ENCODE results near the genes SPTLC3 and NDUFAF5.

GRCh38 chr20:9234628-9235206 is 165.8 kb downstream of the PLCB4 start:
- PRO-cap, result no peak

DNA sequence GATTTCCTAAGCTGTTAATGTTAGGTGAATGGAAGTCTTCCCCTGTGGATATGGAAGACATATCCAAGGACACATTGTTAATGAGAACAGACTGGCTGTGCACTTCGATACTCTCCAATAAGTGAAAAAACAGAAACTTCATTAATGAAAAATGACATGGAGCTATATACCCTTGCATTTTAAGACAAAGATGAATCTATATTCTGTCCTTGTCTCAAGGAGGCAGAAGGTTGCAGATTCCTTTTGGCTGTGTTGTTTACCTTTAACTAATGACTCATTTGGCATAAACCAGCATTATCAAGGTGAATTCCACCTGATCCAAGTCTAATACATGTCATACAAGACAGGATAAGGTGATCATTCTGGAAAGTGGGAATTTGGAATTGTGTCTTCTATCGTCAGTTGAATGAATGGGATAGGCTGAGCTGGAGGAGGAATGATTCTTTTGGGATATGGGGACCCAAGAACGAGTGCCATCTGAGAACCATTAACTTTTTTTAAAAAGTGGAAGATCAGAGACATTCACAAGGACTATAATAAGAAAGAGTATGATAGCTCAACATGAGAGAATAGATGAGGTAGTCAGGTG is 192.9 kb downstream of the PLCB4 start:
- PRO-cap, result no peak

DNA sequence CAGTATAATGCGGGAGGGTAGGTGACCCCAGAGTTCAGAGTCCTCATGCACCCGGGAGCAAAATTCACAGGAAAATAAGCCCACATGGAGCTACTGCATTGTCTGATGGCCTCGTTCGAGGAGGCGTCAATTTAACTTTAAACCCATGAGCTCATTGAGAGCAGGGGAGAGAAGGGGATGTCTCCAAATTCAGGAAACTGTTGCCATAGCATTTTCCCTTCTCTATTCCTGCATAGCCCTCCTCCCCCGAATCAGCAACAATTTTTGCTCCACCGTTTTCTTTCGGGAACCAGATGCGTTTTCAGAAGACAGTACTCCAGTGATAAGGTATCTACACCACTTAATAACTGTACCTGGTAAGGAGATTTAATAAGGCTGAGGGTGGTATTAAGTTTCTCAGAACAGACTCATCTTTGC is 315 bp upstream of the LAMP5 start:
- PRO-cap, result no peak

- PRO-cap, result no peak
Observed at GRCh38 chr20:10171635-10172925, 46.5 kb upstream of the SNAP25 start.

DNA sequence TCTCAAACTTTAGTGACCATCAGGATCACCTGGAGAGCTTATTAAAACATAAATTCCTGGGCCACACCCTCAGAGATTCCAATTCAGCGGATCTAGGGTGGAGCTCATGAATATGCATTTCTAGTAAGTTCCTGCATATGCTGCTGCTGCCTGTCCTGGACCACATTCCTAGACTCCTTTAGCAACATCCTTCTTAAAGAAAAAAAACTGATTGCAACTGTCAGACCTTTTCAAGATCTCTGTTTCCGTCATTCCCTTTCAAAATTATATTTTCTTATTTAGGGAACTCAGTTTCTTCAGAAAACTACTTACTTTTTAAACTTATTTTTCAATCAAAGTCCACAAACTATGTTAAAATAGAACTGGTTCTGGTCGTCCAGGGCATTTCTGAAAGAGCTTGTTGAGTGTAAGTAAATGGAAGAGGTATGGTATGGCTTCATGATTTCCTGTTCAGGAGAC is 31.3 kb downstream of the SNAP25 start:
- PRO-cap, result no peak

GRCh38 chr20:10419570-10419987 is 14.4 kb downstream of the MKKS start:
- PRO-cap, result no peak

DNA sequence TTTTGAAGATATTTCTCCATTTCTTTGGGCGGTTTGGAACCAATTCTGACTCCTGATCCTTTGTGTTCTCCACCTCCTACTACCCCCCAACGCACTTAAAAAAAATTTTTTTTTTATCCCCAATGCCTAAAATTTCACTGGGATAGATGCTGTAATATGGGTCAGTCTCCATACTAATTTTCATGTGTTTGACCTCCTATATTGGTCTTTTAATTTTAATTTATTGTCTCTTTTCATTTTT is 18.5 kb downstream of the SLX4IP start:
- PRO-cap, result no peak

- PRO-cap, result no peak
Observed at GRCh38 chr20:10487201-10487687, 52.1 kb downstream of the SLX4IP start.

DNA sequence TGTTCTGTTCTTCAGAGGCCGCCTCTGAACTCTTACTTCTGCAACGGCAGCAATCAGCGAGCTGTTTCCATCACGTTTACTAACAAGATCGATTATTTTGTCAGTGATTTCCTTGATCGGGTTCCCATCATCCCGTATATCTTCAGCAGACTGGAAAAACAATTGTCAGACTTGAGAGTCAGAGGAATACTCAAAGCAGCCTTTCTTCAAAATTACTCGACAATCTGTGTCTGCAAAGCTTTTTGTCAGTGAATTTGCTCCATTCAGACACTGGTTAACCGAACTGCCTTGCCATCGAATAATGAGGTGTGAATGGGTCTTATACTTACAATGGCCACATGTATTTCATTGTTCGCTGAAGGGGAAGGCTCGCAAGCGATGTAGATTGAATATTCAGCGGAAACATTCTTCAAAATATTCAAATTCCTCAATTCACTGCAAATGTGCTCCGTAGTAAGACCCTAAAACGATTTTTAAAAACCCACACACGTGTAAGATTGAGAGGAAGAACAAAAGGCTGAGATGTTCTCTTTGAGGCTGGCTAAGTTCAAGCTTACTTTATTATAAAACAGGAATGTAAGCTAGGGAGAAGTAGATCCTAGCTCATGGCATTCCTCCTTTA is 32.9 kb downstream of the JAG1 start:
- PRO-cap, result no peak

GRCh38 chr20:10649545-10650439 is 24.0 kb downstream of the JAG1 start:
- PRO-cap, result no peak

- PRO-cap, result no peak
Observed at GRCh38 chr20:10653330-10654193, 20.2 kb downstream of the JAG1 start.

DNA sequence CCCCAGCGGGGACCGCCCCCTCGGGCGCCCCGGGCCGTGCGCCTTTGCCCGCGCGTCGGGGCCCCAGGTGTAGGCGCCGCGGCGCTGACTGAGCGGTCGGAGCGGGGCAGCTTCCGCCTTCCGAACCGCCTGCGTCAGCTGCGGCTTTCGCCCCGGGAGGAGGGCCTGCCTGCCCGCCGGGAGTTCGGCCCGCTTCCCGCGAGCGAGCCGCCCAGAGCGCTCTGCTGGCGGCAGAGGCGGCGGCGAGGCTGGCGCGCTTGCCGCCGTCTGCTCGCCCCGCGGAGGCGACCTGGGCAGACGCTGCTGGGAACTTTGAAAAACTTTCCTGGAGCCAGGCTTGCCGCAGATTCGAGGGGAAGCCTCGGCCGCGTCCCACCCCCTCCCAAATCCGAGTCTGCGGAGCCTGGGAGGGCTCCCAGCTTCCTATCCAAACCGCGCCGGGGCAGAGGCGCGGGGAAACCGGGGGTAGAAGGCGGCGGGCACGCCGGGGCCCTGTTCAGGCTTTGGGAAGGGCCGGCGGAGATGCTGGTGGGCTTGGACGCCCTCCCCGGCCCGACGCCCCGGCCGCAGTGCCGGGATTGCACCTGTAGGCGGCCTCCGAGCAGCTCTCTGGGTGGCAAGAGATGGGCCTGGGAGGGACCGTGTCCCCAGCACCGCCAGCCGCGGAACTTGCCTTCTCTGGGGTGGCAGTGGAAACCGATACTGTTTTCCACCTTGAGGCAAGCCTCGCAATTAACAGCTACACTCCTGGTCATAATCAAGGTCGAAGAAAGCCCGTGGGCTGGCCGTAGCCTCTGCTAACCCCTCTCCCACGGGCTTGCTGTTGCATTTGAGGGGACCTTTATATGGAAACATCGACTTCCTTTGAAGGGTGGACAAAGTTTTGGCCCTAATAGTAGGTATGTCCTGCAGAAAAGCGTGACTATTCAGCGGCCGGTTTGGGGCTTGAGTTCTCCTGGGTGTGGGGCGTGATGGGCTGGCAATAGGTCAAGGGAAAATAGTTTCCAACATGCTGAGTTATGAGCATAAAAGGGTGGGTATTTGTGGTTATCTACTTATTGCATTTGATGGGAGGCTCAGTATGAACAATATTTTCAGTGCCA is 851 bp upstream of the JAG1 start:
- PRO-cap, result unidirectional peak, plus-strand start at position 72 of the sequence; bidirectional peak, plus-strand start at position 214 of the sequence, minus-strand start at position 131 of the sequence; unidirectional peak, minus-strand start at position 564 of the sequence

GRCh38 chr20:11455066-11455946 is 462.4 kb upstream of the BTBD3 start:
- PRO-cap, result no peak

GRCh38 chr20:12048332-12048531 is 130.5 kb downstream of the BTBD3 start:
- PRO-cap, result no peak

DNA sequence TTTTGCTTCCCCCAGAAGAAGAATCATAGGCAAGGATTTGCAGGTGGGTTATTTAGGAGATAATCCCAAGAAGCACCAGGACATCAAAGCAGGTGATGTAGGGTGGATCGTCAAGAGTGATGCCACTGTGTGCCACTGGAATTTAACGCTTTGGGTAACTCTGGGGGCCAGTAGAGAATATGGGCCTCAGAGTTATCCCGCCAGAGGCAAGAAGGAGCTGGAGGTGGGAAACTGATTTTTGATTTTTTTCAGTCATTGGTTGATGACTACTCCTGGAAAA is 368.5 kb downstream of the BTBD3 start:
- PRO-cap, result no peak

- PRO-cap, result unidirectional peak, plus-strand start at chr20:13008955; unidirectional peak, plus-strand start at chr20:13008972
Observed at GRCh38 chr20:13008764-13009612, at the start of gene SPTLC3. Gene SPTLC3, plus strand, starts transcription at chr20:13008972.

- PRO-cap, result no peak
Observed at GRCh38 chr20:13267119-13267679, 46.1 kb downstream of the ISM1 start.

DNA sequence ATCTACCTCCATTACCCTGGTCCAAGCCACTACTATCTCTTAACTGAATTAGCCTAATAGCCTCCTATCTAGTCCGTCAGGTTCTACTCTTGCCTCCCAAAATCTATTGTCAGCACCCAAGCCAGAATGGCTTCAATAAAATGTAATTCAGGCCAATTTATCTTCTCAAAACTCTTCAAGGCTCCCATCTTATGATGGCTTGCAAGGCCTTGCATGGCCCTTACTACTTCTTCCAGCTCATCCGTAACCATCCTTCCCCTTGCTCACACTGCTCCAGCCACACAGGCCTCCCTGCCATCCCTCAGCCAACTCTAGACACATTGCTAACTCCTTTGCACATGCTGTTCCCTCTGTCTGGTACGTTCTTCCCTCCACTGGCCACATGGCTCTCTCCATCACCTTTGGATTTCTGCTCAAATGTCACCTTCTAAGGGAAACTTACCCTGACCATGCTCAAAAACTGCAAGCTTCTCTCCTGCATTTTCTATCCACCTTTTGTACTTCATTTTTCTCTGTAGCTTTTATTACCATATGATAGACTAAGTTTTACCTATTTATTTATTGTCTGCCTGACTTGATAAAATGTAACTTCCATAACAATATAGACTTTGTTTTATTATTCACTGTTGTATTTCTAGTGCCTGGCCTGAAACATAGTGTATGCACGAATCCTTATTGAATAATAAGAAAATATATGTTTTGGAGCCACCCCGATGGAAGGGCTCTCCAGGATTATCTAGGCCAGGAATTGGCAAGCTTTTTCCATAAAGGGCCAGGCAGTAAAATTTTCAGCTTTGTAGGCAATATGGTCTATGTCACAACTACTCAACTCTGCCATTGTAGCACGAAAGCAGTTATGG is 177.7 kb downstream of the TASP1 start:
- PRO-cap, result no peak

- PRO-cap, result no peak
Observed at GRCh38 chr20:13692970-13693494, 54.3 kb upstream of the TASP1 start.

DNA sequence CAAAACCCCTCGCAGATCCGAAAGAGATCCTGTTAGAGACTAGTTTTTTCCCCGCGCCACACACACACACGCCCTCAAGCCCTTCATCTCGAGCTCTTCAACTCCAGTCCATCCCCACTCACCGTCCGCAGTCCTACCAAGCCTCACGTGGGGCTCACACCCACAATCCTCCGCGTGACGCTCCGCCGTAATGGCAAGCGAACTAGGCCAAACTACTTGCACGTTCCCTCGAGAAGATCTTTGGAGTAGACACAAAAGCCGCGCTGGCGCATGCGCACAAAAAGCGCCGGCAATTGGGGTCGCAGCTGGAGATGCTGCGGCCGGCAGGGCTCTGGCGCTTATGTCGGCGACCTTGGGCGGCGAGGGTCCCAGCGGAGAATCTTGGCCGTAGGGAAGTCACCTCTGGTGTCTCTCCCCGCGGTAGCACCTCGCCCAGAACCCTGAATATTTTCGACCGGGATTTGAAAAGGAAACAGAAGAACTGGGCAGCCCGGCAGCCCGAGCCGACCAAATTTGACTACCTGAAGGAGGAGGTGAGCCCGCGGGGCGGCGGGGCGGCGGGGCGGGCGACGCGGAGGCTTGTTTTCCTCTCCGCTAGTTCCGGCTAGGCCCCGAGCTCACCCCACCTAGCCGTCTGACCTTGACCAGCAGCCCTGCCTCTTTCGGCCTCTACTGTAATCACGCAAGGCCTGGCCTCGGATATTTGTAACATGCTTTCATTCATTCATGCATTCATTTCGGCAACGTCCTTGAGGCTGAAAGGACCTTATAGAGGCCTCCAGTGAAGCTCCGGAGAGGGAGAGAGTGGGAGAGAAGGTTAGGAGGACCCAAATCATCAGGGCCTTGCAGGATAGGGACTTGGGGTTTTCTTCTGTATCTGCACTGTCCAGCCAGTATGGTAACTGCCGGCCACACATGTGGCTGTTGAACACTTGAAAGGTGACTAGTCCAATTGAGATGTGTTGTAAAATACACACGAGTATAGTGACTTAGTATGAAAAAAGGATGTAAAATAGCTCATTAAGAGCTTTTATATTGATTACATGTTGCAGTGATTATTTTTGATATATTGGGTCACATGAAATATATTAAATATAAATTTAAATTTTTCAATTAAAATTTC is at the start of gene NDUFAF5:
Gene NDUFAF5, plus strand, starts transcription at position 271 of the 1,123 bp plus-strand sequence.
- PRO-cap, result bidirectional peak, plus-strand start at position 292 of the sequence, minus-strand start at position 135 of the sequence